Spleen (tissue), 7 donors: ENCODE measurements around a stretch of chr1.

DNA sequence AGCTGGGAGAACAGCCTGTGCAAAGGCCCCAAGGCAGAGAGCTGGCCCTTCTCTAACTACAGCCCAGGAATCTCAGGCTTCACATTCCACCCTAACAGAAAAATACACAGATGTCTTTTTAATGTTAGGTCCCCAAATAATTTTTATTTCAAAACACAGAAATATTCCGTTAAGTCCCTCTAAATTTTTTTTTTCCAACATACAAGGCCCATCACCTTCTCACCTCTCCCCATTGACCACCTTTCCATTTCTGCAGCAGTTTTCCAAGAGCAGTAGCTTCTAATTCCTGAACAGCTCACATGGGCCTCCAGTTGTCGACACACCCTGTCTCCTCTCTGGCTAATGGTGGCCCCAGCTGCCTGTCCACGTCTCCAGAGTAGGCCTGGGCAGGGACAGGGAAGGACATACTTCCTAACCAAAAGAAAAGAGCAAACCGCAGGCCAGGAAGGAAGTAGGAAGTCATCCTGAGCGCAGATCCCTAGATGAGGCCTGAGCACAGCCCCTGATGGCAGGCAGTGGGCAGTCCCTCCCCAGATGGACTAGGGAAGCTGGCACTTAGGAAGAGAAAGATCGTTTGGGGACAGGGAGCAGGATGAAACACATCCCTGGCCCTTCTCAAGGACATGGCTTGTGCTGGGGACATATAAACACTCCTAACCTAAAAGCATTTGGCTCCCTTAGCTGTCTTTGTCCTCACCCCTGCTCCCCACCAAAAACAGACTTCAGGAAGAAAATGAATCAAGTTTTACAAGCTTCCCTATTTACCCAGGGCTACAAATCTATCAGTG, 163.2 kb upstream of the ACOT11 start:
- PRO-cap, 4 experiments = peak in 1 of 4 experiments; most common plus-strand start position 566 of the sequence (in 1); most common minus-strand start position 292 of the sequence (in 1)
- RAMPAGE, long total RNA, 4 experiments = no peak in any of the 4 experiments

DNA sequence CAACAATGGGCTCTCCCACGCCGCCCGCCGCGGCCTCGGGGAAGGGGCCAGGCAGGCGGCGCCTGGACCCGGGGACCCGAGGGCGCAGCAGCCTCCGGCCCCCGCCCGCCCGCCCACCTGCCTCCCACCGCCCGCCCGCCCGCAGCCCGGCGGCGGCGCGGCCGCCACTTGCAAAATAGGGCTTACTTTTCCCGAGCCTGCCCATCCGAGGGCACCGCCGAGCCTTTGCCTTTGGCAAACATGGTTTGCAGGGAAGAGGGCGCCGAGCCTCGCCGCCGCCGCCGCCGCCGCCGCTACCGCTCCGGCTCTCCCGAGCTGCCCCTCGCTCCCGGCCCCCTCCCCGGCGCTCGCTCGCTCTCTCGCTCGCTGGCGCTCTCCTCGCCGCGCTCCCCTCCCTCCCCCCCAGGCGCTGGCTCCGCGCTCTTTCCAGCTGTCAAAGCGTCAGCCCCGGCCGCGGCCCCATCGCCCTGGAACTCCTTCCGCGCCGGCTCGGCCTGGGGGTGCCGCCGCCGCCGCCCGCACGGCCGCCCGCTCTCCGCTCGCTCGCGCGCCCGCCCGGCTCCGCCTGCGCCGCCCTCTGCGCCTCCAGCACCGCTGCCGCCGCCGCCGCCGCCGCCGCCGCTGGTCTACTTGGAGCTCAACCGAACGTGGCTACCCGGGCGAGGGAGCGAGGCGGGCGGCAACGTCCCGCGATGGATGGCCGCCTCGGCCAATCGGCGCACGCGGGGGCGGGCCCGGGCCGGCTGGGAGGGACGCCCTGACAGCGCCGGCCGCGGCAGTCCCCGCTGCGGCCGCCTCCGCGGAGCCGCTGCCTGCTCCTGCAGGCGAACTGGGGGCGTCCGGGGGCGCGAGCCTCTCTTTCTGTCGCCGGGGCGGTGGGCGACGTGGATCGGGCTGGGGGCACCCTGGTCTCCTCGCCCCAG, 142.0 kb upstream of the ACOT11 start:
- PRO-cap, 4 experiments = peak in 4 of 4 experiments; most common plus-strand start position 778 of the sequence (in 4); most common minus-strand start position 628 of the sequence (in 4)
- RAMPAGE, long total RNA, 4 experiments = no peak in any of the 4 experiments

DNA sequence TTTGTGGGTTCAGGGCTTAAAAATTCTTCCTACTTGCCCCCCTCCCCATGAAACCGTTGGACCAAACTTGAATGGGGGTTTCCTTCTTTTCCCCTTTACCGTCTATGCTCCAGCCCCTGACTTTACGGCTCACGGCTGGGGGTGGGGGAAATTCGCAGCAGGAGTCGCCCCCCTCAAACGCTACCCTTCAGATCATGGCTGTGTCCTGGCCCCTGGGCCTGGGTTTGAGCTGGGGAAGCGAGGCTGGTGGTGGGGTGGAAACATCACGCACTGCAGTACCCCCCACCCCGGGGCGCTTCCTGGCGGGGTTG, 59.3 kb upstream of the ACOT11 start:
- PRO-cap, 4 experiments = no peak in any of the 4 experiments
- RAMPAGE, long total RNA, 4 experiments = no peak in any of the 4 experiments

DNA sequence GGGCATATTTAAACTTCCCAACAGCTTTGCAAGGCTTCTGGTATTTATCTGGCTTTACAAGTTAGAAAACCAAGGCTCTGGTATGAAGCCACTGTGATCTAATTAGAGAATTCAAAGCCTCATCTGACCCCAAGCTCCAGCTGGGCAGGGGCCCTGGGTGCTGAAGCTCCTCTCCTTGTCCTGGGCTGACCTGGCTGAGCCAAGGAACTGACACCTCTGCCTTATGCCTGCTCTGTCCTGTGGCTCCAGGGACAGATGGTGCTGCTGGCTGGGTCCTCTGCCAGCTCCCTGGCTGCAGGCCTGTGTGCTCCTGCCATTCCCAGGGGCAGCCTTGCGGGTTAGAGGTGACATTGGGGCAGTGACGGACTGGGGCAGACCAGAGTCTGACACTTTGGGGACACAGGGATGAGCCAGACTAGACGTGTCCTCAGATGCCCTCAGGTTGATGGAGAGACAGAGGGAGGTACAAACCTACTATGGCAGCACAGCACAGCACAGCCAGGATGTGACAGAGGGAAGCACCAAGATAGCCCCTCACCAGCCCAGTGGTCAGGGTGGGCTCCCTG, 11.8 kb downstream of the ACOT11 start:
- PRO-cap, 4 experiments = no peak in any of the 4 experiments
- RAMPAGE, long total RNA, 4 experiments = no peak in any of the 4 experiments

DNA sequence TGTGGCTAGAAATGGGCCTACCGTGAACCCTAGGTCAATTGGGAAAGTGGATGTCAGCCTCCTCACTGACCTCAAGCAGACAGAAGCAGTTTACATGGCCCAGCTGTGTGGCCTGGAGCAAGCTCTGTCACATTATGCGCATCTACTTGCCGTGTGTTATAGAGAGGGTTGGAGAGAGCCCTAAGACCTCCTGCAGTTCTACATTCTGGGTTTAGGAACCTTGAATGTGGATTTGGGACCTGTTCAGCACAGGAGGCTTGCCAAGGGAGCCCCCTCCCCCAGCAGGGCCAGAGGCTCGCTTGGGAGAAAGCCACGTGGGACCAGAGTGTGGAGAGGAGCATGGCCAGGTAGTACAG, 20.7 kb downstream of the PARS2 start:
- PRO-cap, 4 experiments = peak in 1 of 4 experiments; most common plus-strand start position 220 of the sequence (in 1)
- RAMPAGE, long total RNA, 4 experiments = no peak in any of the 4 experiments

- PRO-cap, 4 experiments = no peak in any of the 4 experiments
- RAMPAGE, long total RNA, 4 experiments = no peak in any of the 4 experiments
These were observed 34.8 kb downstream of the DHCR24 start for GRCh38 chr1:54852080-54852682.

DNA sequence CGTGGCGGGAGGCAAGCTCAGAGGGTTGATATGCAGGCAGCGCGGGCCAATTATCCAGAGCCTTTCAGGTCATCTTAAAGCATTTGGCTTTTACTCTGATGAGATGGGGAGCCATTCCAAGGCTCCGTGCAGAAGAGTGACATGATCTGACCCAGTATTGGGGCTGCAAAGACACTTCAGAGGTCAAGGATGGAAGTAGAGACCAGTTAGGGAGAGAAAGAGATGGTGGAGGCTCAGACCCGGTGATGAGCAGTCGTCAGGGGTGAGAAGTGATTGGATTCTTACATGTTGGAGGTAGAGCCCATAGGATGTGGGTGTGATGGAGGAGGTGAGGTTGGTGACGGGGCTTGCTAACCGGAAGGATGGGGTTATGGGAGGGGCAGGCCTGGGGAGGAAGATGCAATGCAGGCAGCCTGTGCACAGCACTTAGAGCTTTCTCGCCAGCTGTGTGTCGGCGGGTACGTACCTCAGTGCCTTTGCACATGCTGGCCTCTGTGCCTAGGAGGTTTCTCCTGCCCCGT, 3.0 kb upstream of the BSND start:
- PRO-cap, 4 experiments = no peak in any of the 4 experiments
- RAMPAGE, long total RNA, 4 experiments = no peak in any of the 4 experiments

DNA sequence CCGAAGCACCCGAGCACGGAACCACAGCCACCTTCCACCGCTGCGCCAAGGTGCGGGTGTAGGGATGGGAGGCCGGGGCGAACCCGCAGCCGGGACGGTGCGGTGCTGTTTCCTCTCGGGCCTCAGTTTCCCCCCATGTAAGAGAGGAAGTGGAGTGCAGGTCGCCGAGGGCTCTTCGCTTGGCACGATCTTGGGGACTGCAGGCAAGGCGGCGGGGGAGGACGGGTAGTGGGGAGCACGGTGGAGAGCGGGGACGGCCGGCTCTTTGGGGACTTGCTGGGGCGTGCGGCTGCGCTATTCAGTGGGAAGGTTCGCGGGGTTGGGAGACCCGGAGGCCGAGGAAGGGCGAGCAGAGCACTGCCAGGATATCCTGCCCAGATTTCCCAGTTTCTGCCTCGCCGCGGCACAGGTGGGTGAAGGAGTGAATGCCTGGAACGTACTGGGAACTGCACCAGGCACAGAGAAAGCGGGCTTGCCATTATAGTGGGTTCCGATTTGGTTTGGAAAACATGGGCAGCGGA, 707 bp downstream of the PCSK9 start:
- PRO-cap, 4 experiments = peak in 1 of 4 experiments; most common minus-strand start position 252 of the sequence (in 1)
- RAMPAGE, long total RNA, 4 experiments = no peak in any of the 4 experiments

- PRO-cap, 4 experiments = peak in 1 of 4 experiments; most common plus-strand start chr1:55053470 (in 1); most common minus-strand start chr1:55053380 (in 1)
- RAMPAGE, long total RNA, 4 experiments = no peak in any of the 4 experiments
These were observed 13.8 kb downstream of the PCSK9 start for GRCh38 chr1:55053085-55053607.

GRCh38 chr1:55066843-55067959, 27.9 kb downstream of the PCSK9 start:
- PRO-cap, 4 experiments = no peak in any of the 4 experiments
- RAMPAGE, long total RNA, 4 experiments = no peak in any of the 4 experiments

DNA sequence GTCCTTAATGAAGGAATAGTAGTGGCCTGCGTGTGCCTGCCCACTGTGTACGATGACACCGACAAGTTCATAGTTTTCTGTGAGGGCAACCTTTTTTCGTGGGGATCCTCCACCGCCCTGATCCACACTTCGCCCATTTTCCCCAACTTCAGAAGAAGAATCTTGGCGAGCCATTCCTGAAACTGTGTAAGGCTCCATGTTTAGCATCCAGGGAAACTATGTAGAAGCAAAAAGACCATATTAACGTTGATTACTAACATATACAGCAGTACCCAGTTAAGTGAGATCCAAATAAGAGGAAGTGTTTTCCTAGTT, 57.6 kb downstream of the PCSK9 start:
- PRO-cap, 4 experiments = no peak in any of the 4 experiments
- RAMPAGE, long total RNA, 4 experiments = no peak in any of the 4 experiments

DNA sequence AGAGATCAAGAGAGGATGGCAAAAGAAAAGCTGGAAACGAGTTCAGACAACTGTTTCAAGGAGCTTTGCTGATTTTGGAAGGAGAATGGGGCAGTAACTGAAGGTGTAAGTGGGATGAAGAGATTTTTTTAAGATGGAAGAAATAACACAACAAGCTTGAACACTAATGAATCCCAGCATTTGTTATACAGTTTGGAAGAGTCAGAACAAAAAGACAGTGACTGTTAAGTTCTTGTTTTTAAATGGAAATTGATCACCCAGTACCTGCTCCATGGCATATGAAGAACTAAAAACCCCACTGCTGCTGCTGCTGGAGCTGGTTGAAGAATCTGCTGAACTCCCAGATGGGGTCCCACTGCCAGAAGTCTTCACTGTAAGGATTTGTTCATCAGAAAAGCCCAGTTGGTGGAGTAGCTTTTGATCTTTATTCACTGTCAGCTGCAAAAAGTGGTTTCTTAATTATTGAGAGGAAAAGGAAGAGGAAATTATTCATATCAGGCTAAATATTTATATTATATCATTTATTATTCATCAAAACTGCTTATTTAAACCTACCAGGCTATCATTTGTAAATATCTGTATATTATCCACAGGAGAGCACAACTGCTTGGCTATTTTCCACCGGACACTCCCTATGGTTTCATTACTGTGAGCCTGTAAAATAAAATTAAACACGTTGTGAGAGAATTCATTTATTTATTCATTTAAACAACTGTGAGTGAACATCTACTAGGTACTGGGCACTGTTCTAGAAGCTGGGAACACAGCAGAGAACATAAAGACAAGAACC, 77.7 kb downstream of the USP24 start:
- PRO-cap, 4 experiments = no peak in any of the 4 experiments
- RAMPAGE, long total RNA, 4 experiments = no peak in any of the 4 experiments

DNA sequence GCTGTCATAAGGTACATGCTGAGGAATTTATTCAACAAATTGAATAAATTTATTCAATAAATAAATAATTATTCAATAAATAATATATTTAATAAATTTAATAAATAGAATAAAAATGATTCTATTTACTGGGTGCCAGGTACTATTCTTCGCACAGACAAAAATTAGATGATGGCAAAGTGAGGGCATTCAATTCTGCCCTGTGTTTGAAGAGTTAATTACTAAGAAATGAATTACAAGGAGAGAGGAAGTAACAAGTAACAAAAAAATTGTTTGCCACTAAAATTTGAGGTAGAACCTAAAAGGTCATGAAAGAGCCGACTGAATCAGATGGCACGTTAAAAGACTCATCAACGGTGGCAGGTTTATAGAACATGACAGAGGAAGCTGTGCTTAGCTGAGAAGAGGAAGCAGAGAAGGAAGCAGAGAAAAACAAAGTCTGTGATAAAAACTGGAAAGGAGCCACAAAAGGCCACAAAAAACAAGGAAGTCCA, 2.2 kb upstream of the USP24 start:
- PRO-cap, 4 experiments = peak in 2 of 4 experiments; most common plus-strand start position 396 of the sequence (in 2); most common minus-strand start position 376 of the sequence (in 1)
- RAMPAGE, long total RNA, 4 experiments = start-site peak on the plus strand in 1 of 4 experiments, centred at position 409 of the sequence, 11 reads per replicate

- PRO-cap, 4 experiments = peak in 1 of 4 experiments; most common plus-strand start chr1:55375579 (in 1)
- RAMPAGE, long total RNA, 4 experiments = no peak in any of the 4 experiments
These were observed 160.2 kb upstream of the USP24 start for GRCh38 chr1:55375402-55375639.

DNA sequence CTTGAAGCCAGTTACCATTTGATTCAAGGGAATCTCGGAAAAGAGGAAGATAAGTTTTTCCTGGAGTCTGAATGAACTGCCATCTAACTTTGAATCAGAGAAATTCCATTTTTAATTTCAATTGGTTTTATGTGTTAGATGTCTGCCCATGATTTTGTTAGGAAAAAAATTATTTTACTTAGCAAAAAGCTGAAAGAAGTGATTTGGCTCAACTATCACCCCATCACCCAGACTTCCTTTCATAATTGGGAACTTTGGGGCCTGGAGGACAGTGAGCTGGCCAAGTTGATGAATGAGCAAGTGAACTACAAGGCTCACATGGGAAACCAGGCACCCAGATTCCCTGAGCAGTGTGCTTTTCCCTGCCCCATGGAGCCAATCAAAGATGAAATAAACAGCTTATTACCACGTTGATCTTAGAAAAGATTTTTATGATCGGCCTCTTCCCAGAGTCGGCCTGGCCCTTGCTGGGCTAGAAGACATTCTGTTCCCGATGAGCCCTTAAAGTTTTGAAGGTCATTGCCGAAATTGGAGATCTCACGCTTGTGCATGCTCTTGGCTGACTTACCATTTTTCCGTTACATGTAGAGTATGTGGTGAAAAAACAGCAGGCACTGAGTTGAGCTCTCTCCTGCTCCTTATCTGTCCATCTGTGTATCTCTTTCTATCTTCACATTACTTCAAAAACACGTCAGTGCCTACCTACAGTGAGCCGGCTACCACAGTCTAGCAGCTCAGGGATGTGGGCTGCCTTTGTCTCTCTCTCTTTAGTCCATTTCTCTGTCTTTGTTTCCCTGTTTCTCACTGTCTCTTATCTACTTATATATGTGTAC, 248.6 kb upstream of the USP24 start:
- PRO-cap, 4 experiments = no peak in any of the 4 experiments
- RAMPAGE, long total RNA, 4 experiments = no peak in any of the 4 experiments

- PRO-cap, 4 experiments = no peak in any of the 4 experiments
- RAMPAGE, long total RNA, 4 experiments = no peak in any of the 4 experiments
These were observed 516.8 kb downstream of the PLPP3 start for GRCh38 chr1:56062485-56063032.

- PRO-cap, 4 experiments = no peak in any of the 4 experiments
- RAMPAGE, long total RNA, 4 experiments = no peak in any of the 4 experiments
These were observed 378.9 kb downstream of the PLPP3 start for GRCh38 chr1:56200393-56200889.

GRCh38 chr1:56285659-56286029, 293.7 kb downstream of the PLPP3 start:
- PRO-cap, 4 experiments = no peak in any of the 4 experiments
- RAMPAGE, long total RNA, 4 experiments = no peak in any of the 4 experiments

DNA sequence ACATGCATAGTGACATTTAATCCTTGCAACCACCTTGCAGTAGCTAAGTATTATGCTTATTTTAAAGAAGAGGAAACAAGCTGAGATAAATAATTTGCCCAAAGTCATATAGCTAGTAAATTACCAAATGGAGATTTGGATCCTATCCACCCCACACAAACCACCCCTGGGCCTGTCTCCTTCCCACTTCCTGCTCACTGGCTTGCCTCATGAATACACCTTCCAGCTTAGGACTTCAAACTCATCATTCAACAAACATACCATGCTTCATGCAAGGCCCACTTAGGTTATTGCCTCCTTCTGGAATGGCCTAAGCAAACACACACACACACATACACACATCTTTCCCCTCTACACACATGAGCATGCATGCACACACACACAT, 192.0 kb downstream of the PLPP3 start:
- PRO-cap, 4 experiments = peak in 1 of 4 experiments; most common minus-strand start position 203 of the sequence (in 1)
- RAMPAGE, long total RNA, 4 experiments = no peak in any of the 4 experiments

DNA sequence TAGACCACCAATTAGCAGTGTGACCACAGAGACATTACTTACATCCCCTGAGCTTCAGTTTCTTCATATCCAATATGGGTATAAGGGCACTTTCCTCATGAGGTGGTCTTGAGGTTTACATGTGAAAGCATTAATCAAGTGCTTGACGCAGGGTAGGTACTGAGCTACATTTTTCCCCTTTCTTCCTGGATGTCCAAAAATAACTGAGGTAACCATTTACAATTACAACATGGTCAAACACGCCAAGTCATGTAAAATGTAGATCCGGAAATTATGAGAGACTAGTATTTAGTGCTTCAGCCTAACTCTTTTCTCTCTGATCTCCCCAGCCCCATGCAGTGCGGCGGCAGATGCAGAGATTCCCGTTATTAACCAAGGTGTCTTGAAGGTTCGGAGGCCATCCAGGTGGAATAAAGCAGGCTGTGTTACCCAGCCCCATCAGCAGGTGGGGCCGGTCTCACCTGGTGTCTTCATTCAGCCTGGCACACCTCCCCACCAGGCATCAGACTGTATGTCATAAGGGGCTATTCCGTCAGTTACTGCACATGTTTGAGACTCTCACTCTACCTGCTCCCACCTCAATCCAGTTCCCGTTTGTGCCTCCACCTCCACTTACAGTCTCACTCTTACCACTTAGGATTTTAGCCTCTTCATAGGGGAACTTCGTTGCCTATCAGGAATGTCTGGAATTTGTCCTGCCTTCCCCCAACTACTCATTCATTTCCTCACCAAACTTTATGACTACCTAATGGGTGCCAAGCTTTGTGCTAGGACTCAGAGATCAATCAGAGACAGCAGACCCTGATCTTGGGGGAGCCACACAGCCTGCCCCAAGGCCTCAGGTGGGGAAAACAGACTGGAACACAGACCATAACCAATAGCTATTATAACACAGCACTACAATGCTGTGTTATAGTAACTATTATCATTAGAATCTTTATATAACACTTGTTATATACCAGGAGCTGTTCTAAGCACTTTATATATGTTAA, 170.2 kb downstream of the PLPP3 start:
- PRO-cap, 4 experiments = no peak in any of the 4 experiments
- RAMPAGE, long total RNA, 4 experiments = no peak in any of the 4 experiments